Temporal lobe (tissue), 2 donors: ENCODE data around the genes SLC13A5, TEKT1, ALOX12, DVL2 and PHF23.

- RAMPAGE, long total RNA: no peak
These were observed at the start of gene SLC13A5 for GRCh38 chr17:6712930-6714212. Gene SLC13A5 (minus strand): TSS chr17:6713369.

DNA sequence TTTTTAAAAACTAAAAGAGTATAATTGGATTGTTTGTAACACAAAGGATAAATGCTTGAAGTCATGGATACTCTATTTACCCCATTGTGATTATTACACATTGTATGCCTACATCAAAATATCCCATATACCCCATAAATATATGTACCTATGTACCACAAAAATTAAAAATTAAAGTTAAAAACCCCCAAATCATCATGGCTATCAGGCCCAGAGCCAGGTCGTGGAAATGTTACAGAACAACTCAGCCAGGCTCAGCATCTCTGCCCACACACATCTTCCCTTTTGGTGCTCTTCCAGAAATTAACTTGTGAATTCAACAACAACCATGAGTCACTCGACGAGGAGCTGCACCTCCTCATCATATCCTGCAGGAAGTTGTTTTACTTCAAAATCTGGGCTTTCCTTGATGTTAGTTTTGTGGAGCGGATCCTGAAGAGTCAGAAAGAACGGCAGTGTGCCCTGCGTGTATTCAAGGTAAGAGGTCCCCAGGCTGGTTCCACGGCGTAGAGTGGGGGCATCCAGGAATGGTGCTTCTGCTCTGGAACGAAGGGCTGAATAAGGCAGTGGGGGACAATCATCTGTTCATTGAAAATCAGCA is 10.6 kb downstream of the FBXO39 start:
- RAMPAGE, long total RNA: no peak

- RAMPAGE, long total RNA: no peak
These were observed at the start of gene TEKT1 for GRCh38 chr17:6831128-6832321. Gene TEKT1 (minus strand): TSS chr17:6831729.

GRCh38 chr17:6995273-6996461 is at the start of gene ALOX12:
Gene ALOX12 (plus strand): TSS chr17:6996049.
- RAMPAGE, long total RNA: no peak

GRCh38 chr17:7017165-7017579 is 2.6 kb downstream of the C17orf49 start:
- RAMPAGE, long total RNA: no peak

DNA sequence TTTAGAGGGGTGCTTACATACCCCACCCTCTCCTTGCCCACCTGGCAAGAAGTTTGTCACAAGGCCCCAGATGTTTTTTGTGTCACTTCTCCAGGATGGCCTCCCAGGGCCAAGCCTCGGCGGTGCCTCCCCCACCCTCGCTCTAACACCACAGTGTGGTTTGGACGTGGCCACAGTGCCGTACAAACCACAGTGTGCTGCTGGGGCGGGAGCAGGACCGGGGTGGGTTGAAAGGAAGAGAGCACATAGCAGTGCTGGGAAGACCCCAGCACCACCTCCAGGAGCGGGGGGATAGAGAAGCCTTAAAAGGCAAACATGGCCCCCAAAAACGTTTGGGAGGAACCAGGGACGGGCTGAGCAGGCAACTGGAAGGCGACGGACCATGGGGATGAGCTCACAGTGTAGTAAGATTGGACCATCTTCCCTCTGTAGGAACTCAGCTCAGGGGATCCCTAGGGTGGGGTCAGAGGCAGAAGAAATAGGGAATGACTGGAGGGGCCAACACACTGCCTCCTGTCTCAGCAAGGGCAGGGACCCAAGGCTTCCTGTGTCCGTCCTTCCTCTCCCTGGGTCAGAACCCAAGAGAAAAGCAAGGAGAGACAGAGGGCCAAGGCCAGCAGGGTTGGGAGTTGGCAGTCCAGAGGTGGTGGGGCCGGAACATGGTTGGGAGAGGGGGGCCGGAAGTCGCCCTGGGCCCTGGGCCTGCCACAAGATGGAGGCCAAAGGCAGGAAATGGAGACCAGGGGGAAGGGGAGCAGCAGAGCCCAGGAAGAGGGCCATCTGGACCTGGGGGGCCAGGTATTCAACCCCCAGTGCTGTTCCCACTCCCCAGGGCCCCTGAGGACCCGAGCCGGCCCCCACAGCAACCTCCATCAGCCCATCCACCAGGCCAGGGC is 3.5 kb downstream of the C17orf49 start:
- RAMPAGE, long total RNA: no peak

- RAMPAGE, long total RNA: no peak
These were observed 908 bp downstream of the BCL6B start for GRCh38 chr17:7023507-7024409.

GRCh38 chr17:7034839-7035681 is 755 bp upstream of the SLC16A13 start:
- RAMPAGE, long total RNA: no peak

DNA sequence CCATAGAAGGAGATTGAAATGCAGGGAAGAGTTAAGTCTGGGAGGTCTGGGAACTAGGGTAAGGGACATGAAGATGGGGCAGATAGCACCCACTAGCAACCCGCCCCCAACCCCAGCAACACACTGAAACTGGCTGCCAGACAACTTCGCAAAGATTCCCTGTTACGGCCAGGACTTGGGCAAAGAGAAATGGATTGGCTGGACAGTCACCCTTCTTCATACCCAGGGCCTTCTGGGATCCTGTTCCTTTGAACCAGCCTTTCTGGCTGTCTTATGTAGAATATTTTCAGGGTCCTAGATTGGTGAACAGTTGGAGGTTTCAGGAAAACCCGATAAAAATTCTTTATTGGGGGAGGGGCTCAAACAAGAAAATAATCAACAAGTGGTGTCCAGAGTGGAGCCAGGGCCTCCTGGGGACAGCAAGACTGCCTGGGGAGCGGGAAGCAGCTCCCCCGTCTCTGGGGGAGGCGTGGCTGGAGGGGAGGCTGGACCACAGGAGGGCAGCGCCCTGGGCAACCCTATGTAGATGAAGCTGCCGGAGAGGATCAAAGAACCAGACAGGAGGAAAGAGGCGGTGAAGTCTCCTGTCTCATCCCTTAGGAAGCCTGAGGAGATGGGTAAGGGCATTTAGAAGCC is 2.5 kb downstream of the SLC16A11 start:
- RAMPAGE, long total RNA: no peak

DNA sequence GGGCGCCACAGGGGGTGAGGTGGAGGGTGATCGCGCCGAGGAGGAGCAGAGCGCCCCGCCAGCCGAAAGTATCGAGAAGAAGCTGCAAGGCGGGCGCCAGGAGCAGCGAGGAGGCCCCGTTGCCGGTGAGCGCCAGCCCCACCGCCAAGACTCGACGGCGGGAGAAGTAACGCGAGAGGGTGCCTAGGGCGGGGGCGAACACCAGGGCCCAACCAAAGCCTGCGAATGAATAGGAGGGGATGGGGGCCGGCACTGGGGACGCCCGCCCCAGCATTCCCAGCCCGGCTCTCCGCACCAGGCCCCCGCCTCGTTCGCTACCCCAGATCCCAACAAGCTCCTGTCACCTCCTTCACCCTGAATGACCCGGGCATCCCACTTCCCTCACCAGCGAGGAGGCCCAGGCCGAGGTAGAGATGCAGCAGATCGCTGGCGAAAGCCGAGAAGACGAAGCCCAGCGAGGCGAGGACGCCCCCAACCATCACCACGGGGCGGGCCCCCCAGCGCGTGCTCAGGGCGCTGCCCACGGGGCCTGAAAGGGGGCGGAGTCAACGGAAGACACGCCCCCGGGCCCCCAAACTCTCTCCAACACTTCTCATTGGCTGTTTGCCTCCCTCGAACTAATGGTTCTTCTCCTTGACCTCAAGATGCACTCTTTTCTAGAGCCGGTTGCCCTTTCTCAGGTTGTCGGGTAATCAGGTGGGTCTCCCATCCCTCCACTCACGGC is 1.2 kb downstream of the SLC16A11 start:
- RAMPAGE, long total RNA: no peak

GRCh38 chr17:7137179-7137574 is 22.6 kb upstream of the ASGR2 start:
- RAMPAGE, long total RNA: no peak

- RAMPAGE, long total RNA: no peak
These were observed at the start of gene DVL2 for GRCh38 chr17:7233854-7235178. Gene DVL2 (minus strand): TSS chr17:7234517.

DNA sequence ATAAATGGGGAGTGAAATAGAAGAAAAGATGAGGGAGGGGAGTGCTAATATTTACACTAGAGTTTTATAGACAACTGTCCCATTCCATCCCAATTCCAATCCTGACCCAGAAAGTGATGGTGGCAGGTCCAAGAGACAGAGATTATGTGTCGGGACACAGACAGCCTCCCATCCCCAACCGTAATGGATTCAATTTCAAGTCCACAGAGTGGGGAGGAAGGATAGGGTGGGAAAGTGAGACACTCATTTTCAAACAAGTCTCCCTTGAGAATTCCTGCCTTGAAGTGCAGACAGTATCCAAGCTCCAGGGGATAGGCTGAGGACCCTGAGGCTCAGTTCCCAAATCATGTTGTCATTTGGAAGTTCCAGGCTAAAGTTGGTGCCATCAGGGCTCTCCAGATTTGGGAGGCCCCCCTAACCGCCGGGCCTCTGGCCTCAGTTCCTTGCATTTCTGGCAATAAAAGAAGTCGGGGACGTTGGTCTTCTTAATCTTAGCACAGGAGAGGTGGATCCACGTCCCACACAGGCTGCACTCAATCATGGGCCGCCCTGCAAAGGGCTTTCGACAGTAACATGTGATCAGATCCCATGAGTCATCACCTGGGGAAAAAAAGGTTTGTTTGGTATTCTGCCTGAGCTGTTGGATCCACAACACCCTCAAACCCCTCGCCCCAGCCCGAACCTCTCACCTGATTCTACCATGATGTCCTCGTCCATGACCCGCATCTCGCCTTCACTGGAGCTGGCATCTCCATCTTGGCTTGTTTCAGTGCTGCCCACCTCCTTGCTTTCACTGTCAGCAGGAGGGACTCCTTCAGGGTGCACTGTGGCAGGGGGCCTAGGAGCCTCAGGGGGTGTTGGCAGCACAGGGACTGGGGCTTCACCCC is 1.2 kb upstream of the DVL2 start:
- RAMPAGE, long total RNA: no peak

- RAMPAGE, long total RNA: no peak
These were observed 2.0 kb upstream of the DVL2 start for GRCh38 chr17:7236128-7236828.

GRCh38 chr17:7239121-7240040 is at the start of gene PHF23:
Gene PHF23 (minus strand): TSS chr17:7239457.
- RAMPAGE, long total RNA: start-site peak on the minus strand at chr17:7239439-7239496, 24 and 23 reads in 2 replicates

GRCh38 chr17:7266089-7266389 is 3.8 kb upstream of the CLDN7 start:
- RAMPAGE, long total RNA: no peak

DNA sequence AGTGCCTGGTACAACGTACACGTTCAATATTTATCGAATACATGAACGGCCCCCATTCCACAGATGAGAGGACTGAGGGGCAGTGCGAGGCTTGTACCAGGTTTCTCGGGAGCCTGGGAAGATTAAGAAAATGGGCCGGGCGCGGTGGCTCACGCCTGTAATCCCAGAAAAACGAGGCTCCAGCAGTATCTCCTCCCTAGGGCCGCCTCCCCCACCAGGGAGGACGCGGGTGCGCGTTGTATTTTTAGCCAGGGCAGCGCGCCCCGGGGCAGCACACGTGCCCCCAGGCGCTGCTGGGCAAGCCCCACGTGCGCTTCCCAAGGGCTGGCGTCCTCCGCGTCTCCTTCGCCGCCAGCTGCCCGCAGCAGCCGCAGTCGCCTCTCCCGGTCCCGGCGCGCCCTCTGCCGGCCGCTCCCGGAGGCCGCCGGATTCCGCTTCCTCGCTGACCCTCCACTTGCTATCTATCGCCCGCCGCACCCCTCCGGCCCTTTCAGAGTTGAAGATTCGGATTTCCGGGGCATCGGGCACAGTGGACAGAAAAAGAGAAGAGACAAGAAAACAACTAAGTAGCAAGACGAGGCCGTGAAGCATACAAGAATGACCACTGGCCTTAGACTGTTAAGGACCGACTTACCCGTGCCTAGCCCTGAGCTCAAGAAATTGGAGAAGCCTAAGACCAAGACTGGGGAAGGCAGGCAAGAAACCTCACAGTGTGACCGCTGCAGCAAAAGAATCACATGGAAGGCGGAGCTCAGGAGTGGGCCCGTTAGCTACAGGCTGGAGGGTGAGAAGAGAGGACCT is 1.9 kb upstream of the YBX2 start:
- RAMPAGE, long total RNA: no peak

DNA sequence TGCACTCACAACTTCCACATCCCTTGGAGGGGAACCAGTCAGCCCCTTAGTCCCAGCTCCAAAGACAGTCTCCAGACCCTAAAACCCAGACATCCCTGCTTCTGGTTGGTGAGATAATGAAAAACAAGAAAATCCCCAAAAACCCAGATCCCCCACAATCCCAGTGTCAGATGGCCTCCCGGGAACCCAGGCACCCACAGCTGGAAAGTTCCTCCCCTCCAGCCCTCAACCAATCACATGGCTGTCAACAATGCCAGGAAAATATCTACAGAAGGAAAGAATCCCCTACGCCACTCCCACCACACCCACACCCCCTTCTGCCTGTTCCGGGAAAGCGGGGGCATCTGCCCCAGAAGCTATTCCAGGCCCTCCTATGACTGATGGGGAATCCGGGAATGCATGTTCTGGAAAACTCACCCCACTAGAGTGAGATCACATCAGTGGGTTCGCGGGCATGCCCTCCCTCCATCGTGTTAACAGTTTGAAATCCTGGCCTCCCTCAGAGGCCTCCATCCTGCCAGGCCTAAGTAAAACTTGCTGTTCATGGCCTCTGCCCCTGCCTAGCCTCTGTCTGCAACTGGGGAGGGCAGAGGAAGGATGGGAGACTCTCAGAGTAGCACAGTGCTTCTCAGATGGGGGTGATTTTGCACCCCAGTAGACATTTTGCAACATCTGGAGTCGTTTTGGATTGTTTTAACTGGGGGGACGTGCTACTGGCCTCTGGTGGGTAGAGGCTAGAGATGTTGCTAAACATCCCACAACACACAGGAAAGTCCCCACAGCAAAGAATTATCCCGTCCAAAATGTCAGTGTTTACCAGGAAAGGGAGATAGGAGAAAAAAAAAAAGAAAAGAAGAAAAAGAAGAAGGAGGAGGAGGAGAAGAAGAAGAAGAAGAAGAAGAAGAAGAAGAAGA is 2.0 kb downstream of the TMEM95 start:
- RAMPAGE, long total RNA: no peak

GRCh38 chr17:7437982-7438898 is 1.1 kb upstream of the FGF11 start:
- RAMPAGE, long total RNA: start-site peak on the plus strand at chr17:7438244-7438372, 79 and 13 reads in 2 replicates

GRCh38 chr17:7440686-7441372 is 1.5 kb downstream of the FGF11 start:
- RAMPAGE, long total RNA: no peak